AG10803 (cell line): ENCODE results near the gene EXOC2.

DNA sequence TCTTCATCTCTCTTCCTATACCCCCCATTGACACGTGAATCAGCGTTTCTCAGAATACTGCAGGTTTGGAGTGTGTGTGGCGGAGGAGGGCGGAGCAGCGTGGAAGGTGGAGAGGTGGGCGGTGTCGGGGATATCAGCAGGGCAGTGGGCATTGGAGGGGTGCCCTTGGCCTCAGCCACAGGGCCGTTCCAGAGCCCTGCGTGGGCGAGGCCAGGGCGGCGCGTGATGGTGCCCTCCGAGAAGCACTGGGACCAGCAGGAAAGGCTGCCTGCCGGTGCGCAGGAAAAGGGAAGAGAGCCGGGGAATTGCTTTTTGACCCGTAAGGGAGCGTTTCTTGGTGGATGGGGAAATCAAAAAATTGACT, 82.8 kb upstream of the DUSP22 start:
- RRBS: 68% methylated on average over 3 of the region's 19 CpGs

- RRBS: no CpG with 5 or more reads among the region's 4 CpGs
These were observed 20.9 kb downstream of the DUSP22 start for GRCh38 chr6:312969-313766.

GRCh38 chr6:444853-445290, 53.3 kb downstream of the IRF4 start:
- RRBS: 26% methylated on average over 1 of the region's 12 CpGs

DNA sequence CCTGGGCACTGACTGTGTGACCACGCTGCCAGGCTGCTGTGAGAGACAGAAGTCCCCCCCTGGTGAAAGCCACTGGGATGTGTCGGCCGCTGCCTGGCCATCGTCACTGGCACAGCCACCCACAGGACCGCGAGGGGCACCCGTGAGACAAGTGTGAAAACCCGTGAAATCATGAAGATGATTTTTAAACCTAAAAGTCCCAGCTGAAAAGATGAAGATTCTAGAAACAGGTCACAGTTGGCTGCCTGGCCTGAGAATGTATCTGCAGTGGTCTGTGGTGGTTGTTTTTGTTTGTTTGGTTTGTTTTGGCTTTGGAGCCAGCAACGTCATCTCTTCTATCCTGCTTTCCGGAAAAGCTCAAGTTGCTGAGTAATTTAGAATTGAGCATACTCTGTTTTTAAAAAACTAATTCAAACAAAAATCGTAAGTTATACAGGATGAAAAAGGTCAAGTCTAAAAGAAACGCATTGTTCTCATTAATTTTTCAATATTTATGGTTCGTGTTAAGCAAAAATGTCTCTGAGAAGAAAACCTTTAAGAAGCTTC, 94.7 kb downstream of the HUS1B start:
- RRBS: no CpG with 5 or more reads among the region's 13 CpGs

GRCh38 chr6:683405-684397, 9.2 kb downstream of the EXOC2 start:
- RRBS: no CpG with 5 or more reads among the region's 19 CpGs

DNA sequence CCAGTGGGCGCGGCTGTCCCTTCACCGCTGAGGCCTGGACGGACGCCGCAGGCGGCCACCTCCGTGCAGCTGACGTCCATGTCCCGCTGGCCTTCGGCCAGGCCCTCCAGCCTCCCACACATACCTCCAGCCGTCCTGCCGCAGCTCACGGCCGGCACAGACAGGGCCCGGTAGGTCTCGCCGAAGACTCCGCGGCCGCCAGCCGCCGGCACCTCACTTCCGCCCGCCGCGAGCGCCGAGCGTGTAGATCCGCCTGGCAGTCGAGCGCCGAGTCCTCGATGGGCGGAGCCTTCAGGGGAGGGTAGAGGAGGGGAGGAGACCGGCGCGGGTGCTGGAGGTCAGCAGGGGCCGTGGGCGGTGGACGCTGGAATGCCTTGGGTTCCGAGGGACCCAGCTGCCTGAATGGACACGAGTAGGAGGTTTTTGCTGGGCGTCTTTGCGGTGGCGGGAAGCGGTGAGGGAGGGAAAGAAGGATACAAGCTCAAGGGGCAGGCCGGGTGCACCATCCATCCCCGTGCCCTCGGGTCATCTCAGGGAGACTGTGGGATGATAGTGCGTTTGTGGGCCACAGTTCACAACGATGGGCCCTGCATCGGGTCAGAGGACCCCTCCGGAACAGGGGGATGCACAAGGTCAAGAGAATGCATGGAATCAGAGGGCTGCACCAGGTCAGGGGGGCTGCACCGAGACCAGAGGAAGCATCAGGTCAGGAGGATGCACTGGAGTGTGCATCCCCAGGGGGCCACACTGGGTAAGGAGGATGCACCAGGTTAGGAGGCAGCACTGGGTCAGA, at the start of gene EXOC2:
EXOC2 (minus strand) TSS at position 245 of the 793 bp plus-strand sequence.
- RRBS: 2% methylated on average over 21 of the region's 56 CpGs

DNA sequence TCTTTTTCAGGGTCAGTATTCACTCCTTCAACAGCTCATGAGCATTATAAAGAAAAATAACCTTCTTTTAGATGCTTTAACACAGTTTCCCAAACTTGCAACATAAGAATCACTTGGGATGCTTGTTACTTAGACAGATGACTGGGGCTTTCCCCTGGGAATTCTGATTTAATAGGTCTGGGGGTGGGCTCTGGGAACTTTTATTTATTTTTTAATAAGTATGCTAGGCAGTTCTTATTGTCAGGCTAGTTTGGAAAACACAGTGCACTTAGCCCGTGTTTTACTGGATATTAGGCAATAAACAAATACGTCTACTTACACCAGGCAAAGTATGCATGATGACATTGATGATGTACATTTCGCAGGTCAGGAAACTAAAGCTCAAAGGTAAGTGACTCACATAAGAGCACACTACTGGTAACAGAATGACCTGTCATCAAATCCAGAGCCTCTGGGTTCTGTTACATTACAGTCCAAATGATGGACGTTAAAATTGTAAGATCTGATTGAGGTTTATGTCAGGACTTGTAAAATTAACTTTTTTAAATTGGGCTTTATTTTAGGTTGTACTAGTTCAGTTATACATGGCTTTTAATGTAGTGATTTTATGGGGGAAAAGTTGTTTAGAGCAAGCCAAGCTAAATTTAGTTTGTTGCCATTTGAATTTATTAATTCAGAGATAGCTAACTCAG, 144.5 kb upstream of the EXOC2 start:
- RRBS: no CpG with 5 or more reads among the region's 4 CpGs

GRCh38 chr6:901436-902334, 208.7 kb upstream of the EXOC2 start:
- RRBS: no CpG with 5 or more reads among the region's 15 CpGs

DNA sequence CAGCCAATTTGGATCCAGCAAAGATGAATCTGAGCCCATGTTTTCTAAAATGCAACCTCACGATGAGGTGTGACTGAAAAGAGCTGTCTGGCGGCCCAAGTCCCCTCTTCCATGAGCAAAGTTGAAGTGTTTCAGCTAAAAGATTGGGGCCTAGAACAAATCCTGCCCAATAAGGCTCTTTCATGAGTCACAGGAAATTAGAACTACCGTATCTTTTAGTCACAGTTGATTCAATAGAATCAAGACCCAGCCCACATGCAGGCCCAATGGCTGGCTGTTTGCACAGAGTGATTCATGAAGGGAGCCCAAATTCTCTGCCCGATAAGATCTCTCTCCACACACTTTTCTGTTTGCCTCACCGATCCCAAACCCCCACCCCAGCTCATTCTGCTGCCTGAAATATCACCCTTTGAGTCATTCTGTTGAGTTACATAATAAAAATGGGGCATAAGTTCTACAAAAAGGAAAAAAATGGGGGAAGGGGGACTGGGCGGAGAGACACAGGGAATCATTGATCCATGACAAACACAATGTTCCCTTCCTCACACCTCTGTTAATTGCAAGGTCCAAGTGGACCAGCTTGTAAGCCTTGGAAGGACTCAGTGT, 13.7 kb downstream of the FOXQ1 start:
- RRBS: no CpG with 5 or more reads among the region's 6 CpGs

DNA sequence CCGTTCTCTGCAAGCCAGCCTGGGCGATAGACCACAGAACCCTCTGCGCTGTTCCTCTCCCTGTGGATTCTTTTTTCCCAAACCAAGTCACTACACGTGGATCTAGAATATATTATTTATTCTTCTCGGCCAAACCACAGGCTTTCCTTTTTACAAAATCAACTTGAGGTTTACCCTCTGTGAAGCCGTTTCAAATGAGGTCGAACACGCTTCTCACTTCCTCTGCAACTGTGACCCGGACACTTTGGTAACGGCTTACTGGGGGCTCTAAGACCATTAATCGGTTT, 55.2 kb upstream of the FOXC1 start:
- RRBS: 17% methylated on average over 2 of the region's 11 CpGs

DNA sequence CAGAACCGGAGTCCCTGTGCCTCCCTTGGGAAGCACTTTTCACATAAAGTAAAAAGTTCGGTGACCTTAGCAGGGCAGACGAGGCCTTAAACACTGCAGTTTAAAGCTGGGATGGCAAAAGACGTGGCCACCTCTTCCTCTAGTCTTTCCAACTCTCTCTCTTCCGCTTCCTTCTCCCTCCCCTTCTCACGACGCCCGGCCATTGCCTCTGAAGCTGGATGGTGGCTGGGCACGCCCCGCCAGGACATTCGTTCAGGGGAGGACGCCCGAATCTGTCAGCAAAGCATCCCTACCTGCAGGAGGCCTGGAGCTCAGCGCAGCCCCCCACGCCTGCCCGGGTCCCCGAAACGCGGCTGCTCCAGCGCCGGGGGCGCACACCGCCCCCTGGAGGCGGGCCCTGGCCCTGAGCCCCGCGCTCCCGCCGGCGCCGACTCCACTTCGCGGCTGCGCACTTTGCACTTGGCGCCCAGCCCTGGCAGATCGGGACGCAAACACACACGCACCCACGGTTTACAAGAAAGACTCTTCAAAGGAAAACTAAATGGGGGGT, 54.8 kb upstream of the FOXC1 start:
- RRBS: 4% methylated on average over 8 of the region's 38 CpGs

GRCh38 chr6:1767229-1767868, 157.6 kb downstream of the FOXC1 start:
- RRBS: no CpG with 5 or more reads among the region's 5 CpGs

GRCh38 chr6:1778585-1778995, 168.9 kb downstream of the FOXC1 start:
- RRBS: no CpG with 5 or more reads among the region's 9 CpGs

GRCh38 chr6:1922615-1923515, 313.1 kb downstream of the FOXC1 start:
- RRBS: no CpG with 5 or more reads among the region's 20 CpGs

- RRBS: no CpG with 5 or more reads among the region's 5 CpGs
These were observed 267.7 kb downstream of the GMDS start for GRCh38 chr6:1977685-1978140.

GRCh38 chr6:2034960-2035644, 210.3 kb downstream of the GMDS start:
- RRBS: no CpG with 5 or more reads among the region's 1 CpG

DNA sequence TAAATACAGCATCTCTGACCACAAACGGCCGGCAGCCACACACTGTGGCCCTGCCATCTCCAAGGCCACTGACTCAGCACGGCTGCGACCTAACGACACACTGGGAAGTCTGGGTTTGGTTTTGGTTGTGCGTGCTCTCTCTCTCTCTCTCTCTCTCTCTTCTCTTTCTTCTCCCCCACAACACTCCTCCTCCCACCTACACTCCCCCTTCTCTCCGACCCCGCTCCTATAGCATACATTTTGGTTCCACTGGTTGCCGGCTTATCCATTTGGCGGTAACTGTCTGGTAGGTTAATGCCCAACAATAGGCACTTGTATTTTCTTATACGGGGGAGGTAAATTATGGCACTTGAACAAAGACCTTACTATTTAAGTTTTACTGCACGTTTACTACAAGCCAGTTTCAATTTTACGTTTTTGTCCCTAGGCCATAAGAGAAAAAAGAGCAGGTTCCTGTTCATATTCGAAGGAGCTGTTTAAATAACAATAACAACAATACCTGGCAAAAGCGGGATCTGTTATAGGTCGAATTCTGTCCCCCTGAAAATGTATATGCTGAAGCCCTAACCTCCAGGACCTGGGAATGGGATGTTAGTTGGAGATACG, 103.6 kb downstream of the GMDS start:
- RRBS: no CpG with 5 or more reads among the region's 17 CpGs

GRCh38 chr6:2304718-2305179, 59.3 kb upstream of the GMDS start:
- RRBS: no CpG with 5 or more reads among the region's 3 CpGs

DNA sequence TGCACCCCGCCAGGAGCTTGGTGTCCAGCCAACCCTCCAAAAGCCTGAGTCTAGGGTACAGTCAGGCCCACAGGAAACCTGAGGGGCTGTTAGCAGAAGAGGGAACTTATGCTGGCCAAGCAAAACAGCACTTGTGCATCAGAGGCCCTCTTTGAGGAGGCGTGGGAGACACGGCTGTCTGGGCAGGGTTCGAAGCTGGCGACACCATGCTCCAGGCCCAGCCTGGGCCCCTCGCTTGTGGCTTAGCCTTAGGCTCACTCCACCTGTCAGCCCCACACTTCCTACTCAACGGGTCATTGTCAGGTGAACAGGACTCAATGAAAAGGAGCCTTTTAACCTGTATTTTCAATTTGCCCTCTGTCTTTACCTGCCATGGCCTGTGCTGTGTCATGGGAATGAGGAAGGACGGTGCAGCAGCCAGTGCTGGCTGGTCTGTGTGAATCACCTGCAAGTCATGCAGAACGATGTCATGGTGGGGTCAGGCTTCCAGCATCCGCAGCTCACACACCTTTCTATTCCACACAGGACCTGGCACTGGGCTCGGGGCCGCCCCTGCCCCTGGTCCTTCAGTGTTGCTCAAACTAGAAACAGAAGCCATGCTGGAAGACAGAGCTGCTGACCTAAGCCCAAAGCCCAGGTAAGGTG, 188.6 kb upstream of the GMDS start:
- RRBS: no CpG with 5 or more reads among the region's 12 CpGs

GRCh38 chr6:2448495-2449059, 203.2 kb upstream of the GMDS start:
- RRBS: no CpG with 5 or more reads among the region's 9 CpGs